Spleen (tissue), 7 donors: ENCODE results near the gene IMMP2L.

DNA sequence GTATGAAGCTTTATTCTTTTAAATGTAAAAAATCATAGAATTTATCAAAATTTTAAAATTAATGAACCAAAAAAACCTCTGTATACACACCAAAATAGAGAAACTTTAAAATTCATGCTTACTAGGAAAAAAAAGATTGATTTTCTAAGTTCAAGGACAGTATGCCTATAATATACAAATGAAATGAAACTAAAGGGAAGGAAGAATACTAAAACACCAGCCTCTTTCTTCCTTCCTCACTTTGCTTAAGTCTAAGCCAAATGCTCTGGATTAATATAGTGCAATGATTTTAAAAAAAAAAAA, 6.0 kb downstream of the GPR22 start:
- PRO-cap, 4 experiments, result peak in 2 of 4 experiments; most common minus-strand start position 247 of the sequence (in 2)
- RAMPAGE, long total RNA, 4 experiments, result no peak in any of the 4 experiments

DNA sequence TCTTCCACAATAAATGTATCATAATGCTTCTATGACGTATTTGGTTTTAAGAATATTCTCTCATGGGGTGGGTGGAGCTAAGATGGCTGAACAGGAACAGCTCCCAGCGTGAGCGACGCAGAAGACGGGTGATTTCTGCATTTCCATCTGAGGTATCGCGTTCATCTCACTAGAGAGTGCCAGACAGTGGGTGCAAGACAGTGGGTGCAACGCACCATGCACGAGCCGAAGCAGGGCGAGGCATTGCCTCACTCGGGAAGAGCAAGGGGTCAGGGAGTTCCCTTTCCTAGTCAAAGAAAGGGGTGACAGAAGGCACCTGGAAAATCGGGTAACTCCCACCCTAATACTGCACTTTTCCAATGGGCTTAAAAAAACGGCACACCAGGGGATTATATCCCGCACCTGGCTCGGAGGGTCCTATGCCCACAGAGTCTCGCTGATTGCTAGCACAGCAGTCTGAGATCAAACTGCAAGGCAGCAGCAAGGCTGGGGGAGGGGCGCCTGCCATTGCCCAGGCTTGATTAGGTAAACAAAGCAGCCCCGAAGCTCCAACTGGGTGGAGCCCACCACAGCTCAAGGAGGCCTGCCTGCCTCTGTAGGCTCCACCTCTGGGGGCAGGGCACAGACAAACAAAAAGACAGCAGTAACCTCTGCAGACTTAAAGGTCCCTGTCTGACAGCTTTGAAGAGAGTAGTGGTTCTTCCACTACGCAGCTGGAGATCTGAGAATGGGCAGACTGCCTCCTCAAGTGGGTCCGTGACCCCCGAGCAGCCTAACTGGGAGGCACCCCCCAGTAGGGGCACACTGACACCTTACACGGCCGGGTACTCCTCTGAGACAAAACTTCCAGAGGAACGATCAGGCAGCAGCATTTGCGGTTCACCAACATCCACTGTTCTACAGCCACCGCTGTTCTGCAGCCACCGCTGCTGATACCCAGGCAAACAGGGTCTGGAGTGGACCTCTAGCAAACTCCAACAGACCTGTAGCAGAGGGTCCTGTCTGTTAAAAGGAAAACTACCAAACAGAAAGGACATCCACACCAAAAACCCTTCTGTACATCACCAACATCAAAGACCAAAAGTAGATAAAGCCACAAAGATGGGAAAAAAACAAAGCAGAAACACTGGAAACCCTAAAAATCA, 38.4 kb downstream of the GPR22 start:
- PRO-cap, 4 experiments, result no peak in any of the 4 experiments
- RAMPAGE, long total RNA, 4 experiments, result no peak in any of the 4 experiments

DNA sequence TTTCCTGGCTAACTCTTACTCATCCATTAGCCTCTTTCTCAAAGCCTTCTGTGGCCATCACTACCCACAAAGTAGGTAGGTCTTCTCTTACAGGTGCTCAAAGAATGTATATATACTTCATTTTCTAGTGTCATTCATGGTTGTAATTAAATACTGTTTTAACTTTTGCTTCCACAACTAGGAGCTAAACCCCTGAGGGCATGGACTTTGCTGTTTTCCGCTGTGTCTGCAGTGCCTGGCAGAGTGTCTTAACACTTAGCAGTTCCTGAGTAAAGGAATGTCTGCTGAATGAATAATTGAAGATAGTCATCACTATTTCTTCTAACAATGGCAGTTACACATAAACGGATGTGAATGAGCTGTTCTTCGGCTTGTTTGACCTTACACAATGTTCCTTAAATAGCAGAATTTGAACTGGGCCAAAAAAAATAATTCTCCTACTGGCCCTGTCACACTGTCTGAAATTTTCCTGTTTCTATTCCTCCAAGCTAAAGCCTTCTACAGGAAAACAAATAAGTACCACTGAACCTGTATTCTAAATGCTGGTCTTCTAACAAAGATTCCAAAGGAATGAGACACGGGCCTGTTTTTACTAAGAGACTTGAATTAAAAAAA, 15.2 kb downstream of the BCAP29 start:
- PRO-cap, 4 experiments, result no peak in any of the 4 experiments
- RAMPAGE, long total RNA, 4 experiments, result no peak in any of the 4 experiments

- PRO-cap, 4 experiments, result no peak in any of the 4 experiments
- RAMPAGE, long total RNA, 4 experiments, result no peak in any of the 4 experiments
These were observed 32.2 kb downstream of the SLC26A4 start for GRCh38 chr7:107692650-107693341.

DNA sequence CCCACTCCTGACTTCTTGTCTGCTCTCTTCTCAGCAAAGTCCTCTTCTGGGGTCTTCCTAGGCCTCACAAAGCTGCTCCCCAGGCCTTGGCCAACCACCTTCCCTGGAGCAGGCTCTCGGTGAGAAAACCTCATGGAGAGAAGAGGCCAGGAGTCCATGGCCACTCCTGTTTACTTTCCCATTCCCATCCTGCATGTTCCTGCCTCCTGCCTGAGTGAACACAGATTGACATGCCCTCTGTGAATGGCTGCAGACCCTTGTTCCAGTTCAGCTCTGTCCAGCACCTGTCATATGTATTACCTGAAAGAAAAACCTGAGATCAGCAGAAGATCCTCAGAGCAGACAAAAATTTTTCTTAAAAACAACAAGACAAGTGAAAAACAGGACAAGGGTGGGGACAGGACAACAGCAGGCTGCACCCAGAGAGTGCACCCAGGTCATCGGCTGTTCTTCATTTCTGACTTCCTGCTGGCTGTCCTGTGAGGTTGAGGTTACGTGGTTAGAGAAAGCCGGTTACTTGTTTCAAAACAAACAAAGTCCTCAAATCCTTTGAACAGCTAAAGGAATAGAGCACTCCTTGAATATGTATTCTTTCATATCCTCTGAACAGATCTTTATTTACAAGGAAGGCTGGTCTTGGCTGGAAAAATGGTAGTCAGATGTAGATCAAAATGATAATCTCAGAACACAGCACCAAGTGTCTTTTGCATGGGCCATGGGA, 34.0 kb upstream of the DLD start:
- PRO-cap, 4 experiments, result no peak in any of the 4 experiments
- RAMPAGE, long total RNA, 4 experiments, result no peak in any of the 4 experiments

- PRO-cap, 4 experiments, result no peak in any of the 4 experiments
- RAMPAGE, long total RNA, 4 experiments, result no peak in any of the 4 experiments
These were observed 40.1 kb downstream of the DLD start for GRCh38 chr7:107930977-107931575.

DNA sequence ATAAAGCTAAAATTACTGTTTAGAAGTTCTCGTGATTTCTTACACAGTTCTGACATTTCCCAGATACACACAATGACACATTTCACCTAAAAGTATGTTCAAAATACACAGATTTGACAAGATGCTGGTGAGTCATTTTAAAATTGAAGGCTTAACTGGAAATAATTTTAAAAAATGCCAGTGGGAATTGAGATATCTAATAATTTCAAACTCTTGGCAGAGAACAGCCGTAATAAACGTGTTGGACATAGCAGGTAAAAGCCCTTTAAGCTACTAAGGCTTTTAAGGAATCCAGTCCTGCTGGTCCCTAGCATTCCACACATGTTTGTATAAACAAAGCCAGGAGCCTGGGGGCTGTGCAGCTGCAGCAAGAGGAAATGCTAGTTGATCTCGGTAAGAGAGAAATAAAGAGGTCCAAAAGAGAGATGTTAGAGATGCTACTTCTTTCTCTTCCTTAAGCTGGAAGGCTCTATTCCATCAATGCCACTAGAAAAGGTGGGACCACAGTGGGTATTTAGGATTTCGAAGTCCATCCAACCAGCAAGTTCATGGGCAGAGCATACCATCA, 50.5 kb downstream of the LAMB1 start:
- PRO-cap, 4 experiments, result no peak in any of the 4 experiments
- RAMPAGE, long total RNA, 4 experiments, result no peak in any of the 4 experiments

DNA sequence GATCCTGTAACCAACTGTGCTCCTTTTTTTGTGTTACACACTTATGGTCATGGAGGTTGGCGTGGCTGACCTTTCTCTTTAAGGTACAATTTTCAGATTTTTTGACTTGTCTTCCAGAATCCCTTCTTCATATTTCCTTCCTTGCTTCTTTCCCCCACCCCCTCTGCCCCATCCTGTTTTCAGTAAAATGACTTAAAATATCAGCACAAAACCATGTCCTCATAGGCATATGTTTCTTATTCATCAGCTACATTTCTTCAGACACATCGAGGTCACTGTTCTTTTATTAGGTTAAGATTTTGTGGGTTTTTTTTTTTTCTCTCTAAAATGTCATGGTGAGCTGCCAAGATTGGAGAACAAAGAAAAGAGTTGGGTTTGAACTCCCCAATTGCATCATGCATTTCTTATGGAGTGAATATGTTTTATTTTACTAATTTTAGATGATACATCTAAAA, 35.9 kb downstream of the LAMB4 start:
- PRO-cap, 4 experiments, result no peak in any of the 4 experiments
- RAMPAGE, long total RNA, 4 experiments, result no peak in any of the 4 experiments

- PRO-cap, 4 experiments, result no peak in any of the 4 experiments
- RAMPAGE, long total RNA, 4 experiments, result no peak in any of the 4 experiments
These were observed 161.6 kb downstream of the NRCAM start for GRCh38 chr7:108294562-108295113.

GRCh38 chr7:108308773-108309466, 147.3 kb downstream of the NRCAM start:
- PRO-cap, 4 experiments, result no peak in any of the 4 experiments
- RAMPAGE, long total RNA, 4 experiments, result no peak in any of the 4 experiments

GRCh38 chr7:108481187-108481800, 25.1 kb upstream of the NRCAM start:
- PRO-cap, 4 experiments, result no peak in any of the 4 experiments
- RAMPAGE, long total RNA, 4 experiments, result no peak in any of the 4 experiments

GRCh38 chr7:108494008-108494614, 31.8 kb downstream of the PNPLA8 start:
- PRO-cap, 4 experiments, result no peak in any of the 4 experiments
- RAMPAGE, long total RNA, 4 experiments, result no peak in any of the 4 experiments

DNA sequence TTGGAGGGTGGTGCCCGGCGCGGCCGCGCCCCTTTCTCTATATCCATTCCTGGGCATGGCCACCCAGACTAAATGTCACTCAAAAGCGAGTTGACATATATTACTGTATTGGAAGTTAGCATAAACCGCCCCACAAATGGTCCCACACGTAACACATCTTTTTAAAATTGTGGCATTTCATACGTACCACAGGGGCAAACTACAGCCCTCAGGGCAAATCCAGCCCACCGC, 586 bp upstream of the PNPLA8 start:
- PRO-cap, 4 experiments, result no peak in any of the 4 experiments
- RAMPAGE, long total RNA, 4 experiments, result no peak in any of the 4 experiments

DNA sequence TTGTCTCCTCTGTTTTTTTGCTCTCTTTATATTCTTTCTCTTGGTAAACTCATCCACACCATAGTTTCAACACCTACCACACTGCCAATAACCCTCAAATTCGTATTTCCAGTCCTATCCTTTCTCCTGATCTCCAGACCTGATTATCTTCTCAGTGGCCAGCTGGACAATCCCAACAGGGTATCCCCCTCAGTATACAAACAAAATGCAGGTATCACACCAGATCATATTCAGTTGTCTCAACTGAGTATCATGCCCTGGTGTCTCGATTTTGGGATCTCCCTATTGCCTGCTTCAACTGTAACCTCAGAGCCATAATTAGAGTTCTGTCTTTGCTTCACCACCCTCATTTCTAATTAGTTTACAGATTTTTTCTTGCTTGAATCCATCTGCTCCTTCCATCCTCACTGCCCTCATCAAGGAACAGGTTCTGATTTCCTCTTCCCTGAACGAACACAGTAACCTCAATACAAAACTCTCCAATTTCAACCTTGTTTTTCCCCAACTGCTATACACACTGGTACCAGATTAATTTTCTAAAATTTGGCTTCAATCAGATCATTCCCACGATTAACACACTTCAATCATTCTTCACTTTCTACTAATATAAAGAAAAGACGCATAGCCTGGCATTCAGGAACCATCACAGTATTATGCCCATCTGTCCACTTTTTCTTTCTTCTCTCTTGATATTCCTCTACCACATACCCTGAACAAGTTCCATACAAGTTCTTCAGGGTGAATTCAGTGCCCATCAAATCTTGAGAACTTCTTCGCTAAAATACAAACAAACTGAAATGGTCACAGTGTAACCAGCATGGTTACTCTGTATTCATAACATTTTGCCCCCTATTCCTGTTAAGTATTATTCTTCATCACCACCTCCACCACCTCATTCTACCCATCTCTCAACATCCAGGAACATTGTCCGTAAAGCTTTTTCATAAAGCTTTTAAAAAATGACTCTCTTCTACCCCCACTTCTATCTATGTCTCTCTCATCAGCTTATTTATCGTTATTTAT, 404.3 kb upstream of the LRRN3 start:
- PRO-cap, 4 experiments, result no peak in any of the 4 experiments
- RAMPAGE, long total RNA, 4 experiments, result no peak in any of the 4 experiments

- PRO-cap, 4 experiments, result no peak in any of the 4 experiments
- RAMPAGE, long total RNA, 4 experiments, result no peak in any of the 4 experiments
These were observed 268.6 kb upstream of the LRRN3 start for GRCh38 chr7:110822000-110823086.

DNA sequence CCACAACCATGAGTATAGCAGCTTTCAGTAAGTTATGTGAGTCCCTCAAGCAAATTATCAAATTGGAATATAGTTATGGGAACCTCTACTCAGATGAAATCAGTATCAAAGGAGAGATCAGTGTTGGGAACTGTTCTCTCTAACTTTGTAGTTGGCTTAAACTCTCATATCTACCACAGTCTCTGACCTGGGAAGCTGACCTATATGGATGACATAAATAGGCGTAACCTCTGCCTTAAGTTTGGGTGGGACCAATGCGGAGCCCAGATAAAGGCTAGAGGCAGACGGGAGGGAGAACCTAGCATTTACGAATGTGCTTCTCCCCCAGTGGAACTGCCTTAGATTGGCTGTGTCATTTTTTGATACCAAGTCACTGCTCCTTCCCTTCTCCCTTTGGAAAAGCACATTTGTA, 23.8 kb upstream of the LRRN3 start:
- PRO-cap, 4 experiments, result no peak in any of the 4 experiments
- RAMPAGE, long total RNA, 4 experiments, result no peak in any of the 4 experiments

- PRO-cap, 4 experiments, result no peak in any of the 4 experiments
- RAMPAGE, long total RNA, 4 experiments, result no peak in any of the 4 experiments
These were observed 46.8 kb downstream of the LRRN3 start for GRCh38 chr7:111137753-111138194.

GRCh38 chr7:111562340-111562818, at the start of gene IMMP2L:
Gene IMMP2L, minus strand, starts transcription at chr7:111562492.
- PRO-cap, 4 experiments, result peak in 4 of 4 experiments; most common plus-strand start chr7:111562617 (in 4); most common minus-strand start chr7:111562441 (in 2)
- RAMPAGE, long total RNA, 4 experiments, result start-site peak on the minus strand in 4 of 4 experiments, at chr7:111562477-111562549 at its widest, 225 to 374 reads per replicate

GRCh38 chr7:111873267-111873638, 311.0 kb upstream of the IMMP2L start:
- PRO-cap, 4 experiments, result no peak in any of the 4 experiments
- RAMPAGE, long total RNA, 4 experiments, result no peak in any of the 4 experiments

DNA sequence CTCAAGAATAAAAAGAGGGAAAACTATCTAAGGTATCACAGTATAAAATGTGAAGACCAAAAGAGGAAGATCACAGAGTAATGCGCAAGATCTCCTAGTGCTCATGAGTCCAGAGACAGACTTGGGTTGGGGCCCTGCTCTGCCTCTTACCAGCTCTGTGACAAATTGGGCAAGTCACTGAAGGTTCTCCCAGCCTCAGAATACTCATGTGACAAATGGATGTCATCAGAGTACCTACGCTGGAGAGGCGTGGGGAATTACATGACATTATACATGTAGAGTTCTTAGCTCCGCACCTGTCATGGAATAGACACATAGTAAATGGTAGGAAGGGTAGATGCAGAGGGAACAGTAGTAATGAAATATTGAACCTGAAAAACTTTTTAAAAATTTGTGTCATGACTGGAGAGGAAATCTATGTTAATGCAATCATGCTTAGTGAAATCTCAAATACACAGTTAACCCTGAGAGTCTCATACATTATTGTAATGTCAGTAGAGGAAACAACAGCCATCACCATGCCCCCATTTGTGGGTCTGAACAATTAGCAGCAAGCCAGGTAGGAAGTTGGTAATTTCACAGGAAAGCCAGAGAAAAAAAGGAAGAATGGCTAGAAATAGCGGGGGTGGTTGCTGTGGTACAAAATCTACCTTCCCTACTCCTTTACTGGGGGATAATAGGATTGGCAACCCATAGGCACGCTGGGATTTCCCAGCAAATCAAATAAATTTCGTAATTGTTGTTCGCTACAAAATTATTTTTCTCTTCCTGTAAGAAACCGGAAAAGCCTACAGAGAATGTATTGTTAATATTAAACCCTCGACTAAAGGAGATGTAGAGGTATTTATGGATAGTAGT, 124.2 kb downstream of the DOCK4 start:
- PRO-cap, 4 experiments, result peak in 2 of 4 experiments; most common minus-strand start position 121 of the sequence (in 1)
- RAMPAGE, long total RNA, 4 experiments, result no peak in any of the 4 experiments